Melanocyte of skin (primary cell): Measurements from ENCODE around the genes ALDOA, MAPK3, SEPHS2 and ITGAL.

DNA sequence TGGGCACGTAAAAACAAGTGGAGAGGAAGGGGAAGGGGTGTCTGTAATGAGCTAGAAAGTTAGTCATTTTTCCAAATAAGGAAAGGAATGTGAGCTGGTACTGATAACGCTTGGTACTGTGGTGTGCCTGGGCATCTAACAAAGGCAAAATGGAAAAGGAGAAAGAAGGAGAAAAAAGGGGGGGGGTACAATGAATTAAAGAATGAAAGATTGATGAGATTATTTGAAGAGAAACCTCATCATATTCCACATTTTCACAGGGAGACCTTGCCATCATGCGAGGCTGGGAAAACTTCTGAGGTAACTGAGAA lies 30.9 kb downstream of the QPRT start:
- CAGE, long polyA plus RNA, 2 experiments: no peak in any of the 2 experiments

DNA sequence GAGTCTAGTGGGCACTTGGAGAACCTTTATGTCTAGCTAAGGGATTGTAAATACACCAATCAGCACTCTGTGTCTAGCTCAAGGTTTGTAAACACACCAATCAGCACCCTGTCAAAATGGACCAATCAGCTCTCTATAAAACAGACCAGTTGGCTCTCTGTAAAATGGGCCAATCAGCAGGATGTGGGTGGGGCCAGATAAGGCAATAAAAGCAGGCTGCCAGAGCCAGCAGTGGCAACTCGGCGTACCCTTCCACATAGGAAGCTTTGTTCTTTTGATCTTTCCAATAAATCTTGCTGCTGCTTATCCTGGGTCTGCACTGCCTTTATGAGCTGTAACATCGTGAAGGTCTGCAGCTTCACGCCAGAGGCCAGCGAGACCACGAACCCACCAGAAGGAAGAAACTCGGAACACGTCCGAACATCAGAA lies 3.0 kb upstream of the C16orf54 start:
- CAGE, long polyA plus RNA, 2 experiments: no peak in any of the 2 experiments

DNA sequence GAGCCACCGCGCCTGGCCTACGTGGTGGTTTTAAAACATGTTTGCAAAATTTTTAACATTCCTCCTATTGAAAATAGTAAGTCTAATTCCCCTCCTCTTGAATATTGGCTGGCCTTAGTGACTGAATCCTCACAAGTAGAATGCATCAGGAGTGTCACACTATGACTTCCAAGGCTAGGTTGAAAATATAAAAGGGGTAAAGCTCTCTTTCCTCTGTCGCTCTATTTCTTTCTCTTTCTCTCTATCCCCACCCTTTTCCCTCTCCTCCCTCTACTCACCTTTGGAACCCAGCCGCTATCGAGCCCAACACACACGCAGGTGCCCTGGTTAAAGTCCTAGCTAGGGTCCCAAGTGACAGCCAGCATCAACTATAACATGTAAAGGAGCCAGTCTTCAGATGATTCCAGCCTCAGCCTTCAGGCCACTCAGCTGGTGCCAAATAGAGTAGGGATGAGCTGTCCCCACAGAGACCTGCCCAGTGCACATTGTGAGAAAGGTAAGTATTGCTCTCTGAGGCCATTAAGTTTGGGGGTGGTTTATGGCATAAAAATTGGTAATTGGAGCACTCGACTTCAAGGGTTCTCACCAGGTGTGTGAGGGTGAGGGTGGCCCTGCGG lies 14.8 kb upstream of the C16orf54 start:
- CAGE, long polyA plus RNA, 2 experiments: no peak in any of the 2 experiments

- CAGE, long polyA plus RNA, 2 experiments: no peak in any of the 2 experiments
These were observed 1.8 kb upstream of the MAZ start for GRCh38 chr16:29804348-29805077.

DNA sequence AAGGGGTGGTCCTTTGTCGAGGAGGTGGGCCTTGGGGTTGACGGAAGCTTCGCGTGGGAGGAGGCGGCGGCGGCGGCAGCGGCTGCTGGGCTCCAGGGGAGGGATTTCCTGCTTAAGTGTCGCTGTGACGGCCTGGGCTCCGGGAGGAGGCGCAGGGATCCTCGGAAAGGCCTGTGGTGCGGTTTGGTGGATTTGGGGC lies 1.6 kb downstream of the MAZ start:
- CAGE, long polyA plus RNA, 2 experiments: no peak in any of the 2 experiments

- CAGE, long polyA plus RNA, 2 experiments: no peak in any of the 2 experiments
These were observed 1.8 kb downstream of the MAZ start for GRCh38 chr16:29808189-29808469.

GRCh38 chr16:29813594-29814681 lies 1.9 kb downstream of the PRRT2 start:
- CAGE, long polyA plus RNA, 2 experiments: no peak in any of the 2 experiments

DNA sequence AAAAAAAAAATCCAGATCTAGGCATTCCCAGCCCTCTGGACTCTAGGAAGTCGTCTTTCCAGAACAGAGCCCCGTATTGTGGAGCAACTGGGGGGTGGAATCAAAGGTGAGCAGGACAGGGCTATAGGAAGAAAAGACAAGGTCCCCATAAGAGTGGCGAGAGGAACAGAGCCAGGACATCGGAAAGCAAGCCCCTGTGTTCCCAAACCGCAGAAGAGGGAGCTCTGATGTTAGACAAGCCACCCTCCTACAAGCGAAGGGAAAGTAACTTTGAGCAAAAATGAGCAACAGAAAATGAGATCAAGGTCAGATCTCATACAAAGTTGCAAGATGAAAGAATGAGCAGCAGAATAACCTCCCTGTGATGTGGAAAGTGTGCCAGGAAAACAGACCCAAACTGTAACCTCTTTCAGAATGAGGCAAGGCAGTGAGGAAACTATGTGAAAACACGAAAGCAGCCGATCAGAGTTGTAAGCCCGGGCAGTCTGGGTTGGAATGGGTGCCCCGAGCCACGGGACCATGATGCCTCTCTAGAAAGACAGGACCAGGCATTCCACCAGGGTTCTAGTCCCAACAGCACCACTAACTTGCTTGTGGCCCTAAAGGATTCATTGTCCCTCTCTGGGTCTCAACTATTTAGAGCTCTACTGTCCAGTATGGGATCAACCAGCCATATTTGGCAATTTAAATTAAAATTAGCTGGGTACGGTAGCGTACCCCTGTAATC lies 6.8 kb downstream of the MVP start:
- CAGE, long polyA plus RNA, 2 experiments: no peak in any of the 2 experiments

DNA sequence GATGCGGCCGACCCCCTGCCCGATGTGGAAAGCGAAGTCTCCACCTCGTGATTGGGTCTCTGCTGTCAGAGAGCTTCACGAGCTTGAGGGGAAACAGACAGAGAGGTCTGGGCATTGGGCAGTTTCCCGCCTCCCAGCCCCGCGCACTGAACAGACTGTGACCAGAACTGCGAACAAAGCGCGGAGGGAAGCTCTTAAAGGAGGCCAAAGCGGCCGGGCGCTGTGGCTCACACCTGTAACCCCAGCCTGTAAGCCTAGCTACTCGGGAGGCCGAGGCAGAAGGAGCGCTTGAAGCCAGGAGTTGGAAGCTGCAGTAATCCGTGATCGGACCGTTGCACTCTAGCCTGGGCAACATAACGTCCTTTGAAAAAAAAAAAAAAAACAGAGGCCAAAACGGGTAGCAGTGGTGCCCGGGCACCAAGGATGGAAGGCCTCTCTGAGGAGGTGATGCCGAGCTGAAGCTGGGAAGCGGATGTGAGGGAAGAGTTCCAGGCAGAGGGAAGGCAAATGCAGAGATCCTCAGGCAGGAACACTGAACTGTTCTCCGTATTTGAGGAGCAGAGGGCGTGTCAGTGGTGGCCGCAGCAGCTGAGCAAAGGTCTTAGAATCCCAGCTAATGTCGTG lies 479 bp upstream of the KCTD13 start:
- CAGE, long polyA plus RNA, 2 experiments: no peak in any of the 2 experiments

- CAGE, long polyA plus RNA, 2 experiments: no peak in any of the 2 experiments
These were observed 5.8 kb downstream of the INO80E start for GRCh38 chr16:30001788-30002210.

- CAGE, long polyA plus RNA, 2 experiments: no peak in any of the 2 experiments
These were observed 4.5 kb upstream of the ALDOA start for GRCh38 chr16:30060813-30061694.

DNA sequence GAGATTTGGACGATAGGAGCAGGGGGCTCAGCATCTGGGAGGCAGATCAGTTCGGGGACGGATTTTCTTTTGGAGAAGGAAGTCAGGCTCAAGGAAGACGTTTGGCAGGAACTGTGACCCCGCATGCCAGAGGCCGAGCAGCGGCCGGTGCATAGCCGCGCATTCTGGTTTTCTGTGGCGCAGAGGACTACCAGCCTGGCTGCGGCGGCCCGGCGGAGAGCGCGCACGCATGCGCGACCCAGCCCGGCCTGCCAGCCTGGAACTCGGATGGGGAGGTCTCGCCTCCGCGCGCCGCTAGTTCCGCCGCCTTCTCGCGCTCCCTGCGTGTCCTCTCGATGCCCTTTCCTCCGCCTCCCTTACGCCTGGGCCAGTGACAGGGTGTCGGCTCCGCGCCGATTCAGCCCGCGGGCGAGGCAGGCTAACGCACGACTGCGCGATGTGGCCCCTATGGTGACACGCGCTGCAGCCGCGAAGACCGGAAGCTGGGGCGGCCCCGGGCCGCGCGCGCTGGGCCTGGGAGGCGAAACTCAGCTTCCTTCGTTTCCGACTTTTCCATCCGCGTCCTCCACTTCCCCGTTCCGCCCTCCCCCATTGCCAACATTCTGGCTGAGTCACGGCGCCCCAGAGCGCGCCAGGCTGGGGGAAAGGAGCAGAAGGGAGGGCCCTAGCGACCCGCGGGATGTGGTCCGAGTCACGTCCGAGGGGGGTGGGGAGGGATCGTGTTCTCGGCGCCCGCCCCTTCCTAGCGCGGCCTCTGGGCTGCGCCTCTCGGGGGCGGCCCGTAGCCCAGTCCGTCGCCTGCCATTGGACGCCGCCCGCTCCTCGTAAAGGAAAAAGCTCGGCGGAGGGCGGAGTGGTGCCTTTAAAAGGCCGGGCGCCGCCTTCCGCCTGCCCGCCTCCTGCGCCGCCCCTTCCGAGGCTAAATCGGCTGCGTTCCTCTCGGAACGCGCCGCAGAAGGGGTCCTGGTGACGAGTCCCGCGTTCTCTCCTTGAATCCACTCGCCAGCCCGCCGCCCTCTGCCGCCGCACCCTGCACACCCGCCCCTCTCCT lies at the start of gene ALDOA:
Gene ALDOA (plus strand): TSS at position 891 of the 1,051 bp plus-strand sequence.
- CAGE, long polyA plus RNA, 2 experiments: start-site peak on the plus strand in 2 of 2 experiments, centred at positions 931 to 947 of the sequence, 435 to 877 reads per replicate

- CAGE, long polyA plus RNA, 2 experiments: no peak in any of the 2 experiments
These were observed 324 bp downstream of the ALDOA start for GRCh38 chr16:30065921-30066247.

- CAGE, long polyA plus RNA, 2 experiments: no peak in any of the 2 experiments
These were observed 2.7 kb upstream of the PPP4C start for GRCh38 chr16:30072993-30073515.

DNA sequence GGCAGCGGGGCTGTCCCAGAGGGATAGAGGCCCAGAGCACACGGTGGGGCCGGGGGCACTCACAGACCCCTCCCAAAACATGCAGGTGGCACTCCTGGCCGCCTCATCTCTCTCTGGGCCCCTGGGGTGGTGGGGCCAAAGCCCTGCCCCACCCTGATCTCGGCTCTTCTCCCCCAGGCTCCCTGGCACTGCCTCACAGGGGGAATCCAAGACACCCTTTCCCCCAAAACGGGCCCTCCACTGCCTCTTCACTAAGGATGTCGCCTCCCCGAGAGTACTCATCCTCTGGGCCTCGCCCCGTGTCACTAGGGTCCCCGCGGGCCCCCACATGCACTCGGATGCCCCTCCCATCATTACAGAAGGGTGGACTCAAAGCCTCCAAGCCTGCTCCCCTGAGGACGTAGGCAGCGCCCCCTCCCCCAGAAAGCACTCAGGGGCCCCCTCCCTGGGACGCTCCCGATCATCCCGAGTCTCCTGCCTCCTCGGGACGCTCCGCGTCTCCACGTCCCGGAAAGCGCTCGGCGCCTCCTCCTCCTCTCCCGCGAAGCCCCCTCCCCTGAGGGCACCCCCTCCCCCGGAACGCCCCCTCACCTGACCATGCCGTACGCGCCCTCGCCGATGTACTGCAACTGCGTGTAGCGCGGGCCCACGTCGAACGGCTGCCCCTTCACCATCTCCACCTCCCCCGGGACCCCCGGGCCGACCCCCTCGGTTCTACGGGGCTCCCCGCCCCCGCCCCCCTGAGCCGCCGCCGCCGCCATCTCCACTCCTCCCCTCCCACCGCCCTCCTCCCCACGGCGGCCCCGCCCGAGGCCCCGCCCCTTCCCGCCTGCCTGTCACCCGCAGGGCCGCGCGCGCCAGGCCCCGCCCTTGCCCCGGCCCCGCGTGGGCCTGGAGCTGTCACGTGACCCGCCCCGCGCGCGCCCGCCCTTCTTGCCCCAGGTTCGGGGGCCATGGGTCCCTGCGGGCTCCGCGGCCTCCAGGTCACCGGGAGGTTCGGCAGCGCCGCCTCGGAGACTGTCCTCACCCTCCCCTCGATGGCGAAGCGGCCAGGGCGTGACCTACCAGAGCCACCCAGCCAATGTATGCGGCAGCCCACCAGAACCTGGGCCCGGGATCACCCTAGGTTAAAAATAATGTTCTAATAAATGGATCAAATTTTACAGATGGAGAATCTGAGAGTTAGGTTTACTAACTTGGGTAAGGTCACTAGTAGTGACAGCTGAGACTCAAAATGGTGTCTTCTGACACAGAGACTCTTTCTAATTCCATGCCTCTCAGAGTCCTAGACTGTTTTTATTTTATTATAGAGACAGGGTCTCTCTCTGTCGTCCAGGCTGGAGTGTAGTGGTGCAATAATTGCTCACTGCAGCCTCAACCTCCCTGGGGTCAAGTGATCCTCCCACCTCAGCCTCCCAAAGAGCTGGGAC lies at the start of gene MAPK3:
Gene MAPK3 (minus strand): TSS at position 772 of the 1,430 bp plus-strand sequence.
- CAGE, long polyA plus RNA, 2 experiments: no peak in any of the 2 experiments

GRCh38 chr16:30370842-30371567 lies 711 bp upstream of the TBC1D10B start:
- CAGE, long polyA plus RNA, 2 experiments: no peak in any of the 2 experiments

DNA sequence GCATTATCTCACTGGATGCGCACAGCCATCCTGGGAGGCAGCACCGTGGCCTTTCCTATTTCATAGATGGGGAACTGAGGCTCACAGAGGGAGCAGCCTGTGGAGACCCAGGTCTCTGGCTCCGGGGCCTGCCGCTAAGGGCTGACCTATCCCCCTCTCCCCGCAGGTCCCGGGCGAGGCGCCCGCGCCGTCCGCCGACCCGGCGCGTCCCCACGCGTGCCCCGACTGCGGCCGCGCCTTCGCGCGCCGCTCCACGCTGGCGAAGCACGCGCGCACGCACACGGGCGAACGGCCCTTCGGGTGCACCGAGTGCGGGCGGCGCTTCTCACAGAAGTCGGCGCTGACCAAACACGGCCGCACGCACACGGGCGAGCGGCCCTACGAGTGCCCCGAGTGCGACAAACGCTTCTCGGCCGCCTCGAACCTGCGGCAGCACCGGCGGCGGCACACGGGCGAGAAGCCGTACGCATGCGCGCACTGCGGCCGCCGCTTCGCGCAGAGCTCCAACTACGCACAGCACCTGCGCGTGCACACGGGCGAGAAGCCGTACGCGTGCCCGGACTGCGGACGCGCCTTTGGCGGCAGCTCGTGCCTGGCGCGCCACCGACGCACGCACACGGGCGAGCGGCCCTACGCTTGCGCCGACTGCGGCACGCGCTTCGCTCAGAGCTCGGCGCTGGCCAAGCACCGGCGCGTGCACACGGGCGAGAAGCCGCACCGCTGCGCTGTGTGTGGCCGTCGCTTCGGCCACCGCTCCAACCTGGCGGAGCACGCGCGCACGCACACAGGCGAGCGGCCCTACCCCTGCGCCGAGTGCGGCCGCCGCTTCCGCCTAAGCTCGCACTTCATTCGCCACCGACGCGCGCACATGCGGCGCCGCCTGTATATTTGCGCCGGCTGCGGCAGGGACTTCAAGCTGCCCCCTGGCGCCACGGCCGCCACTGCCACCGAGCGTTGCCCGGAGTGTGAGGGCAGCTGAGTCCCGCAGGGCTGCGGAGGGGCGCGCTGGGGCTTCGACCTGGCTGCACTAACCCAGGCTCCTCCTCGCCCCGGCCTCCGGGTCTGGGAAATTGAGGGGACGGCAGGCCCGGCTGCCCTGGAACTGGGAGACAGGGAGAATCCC lies 10.3 kb downstream of the ZNF771 start:
- CAGE, long polyA plus RNA, 2 experiments: no peak in any of the 2 experiments

- CAGE, long polyA plus RNA, 2 experiments: no peak in any of the 2 experiments
These were observed 815 bp downstream of the DCTPP1 start for GRCh38 chr16:30428908-30429522.

DNA sequence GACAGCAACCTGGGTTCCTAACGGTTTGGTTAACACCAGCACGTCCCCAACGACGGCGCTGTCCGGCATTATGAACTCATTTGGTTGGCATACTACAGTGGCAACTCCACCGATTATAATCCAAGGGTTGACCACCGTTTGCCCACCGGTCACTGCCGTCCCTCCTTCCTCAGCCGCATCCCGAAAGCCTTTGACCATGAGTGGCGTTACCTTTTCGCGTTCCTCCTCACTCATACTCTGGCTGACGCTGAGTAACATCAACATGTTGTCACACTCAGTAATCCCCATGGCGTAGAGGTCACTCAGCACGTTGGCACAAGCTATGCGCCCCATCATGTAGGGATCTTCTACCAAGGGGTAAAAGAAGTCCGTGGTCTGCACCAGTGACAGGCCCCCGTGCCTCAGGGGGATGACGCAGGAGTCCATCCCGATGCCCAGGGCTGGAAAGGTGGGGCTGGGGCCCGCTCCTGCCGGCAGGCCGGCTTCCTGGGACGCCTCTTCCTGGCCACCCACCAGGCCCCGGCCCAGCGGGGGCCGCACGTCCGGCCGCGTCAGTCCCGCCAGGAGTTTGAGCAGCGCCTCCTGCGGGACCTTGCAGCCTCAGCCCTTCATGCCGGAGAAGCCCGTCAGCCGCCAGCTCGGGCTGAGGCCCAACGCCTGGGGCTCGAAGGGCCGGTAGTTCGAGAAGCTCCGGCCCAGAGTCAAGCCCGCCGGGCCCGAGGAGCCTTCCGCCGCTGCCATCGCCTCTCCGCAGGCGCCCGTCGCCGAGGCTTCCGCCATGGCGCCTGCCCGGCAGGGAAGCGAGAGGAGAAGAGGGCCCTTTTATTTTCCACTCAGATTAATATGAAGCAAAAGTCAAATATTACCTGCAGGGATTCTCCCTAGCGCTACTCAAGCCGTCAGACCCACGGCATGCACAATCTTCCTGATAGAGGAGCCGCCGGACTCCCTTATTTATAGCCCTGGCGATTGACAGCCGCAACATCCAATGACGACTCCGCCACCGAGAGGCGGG lies at the start of gene SEPHS2:
Gene SEPHS2 (minus strand): TSS at position 927 of the 1,015 bp plus-strand sequence.
- CAGE, long polyA plus RNA, 2 experiments: no peak in any of the 2 experiments

DNA sequence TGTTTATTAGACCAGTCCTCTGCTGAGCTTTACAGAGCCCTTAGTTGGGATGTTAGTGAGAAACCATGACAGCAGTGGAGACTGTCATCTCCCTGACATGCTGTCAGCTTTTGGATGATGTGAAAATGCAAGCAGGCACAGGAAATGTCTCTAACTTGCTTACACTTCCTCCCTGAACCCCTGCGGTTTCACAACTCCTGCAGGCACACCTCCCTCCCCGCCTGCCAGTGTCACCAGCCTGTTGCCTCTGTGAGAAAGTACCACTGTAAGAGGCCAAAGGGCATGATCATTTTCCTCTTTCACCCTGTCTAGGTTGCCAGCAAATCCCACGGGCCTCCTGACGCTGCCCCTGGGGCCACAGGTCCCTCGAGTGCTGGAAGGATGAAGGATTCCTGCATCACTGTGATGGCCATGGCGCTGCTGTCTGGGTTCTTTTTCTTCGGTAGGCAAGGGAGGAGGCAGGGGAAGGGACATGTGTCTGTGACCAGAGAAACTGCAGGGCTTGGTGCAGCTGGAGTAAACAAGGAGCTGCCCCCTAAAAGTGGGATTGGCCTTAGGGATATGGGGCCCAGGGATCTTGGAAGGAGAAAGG lies at the start of gene ITGAL:
Gene ITGAL (plus strand): TSS at position 286 of the 592 bp plus-strand sequence.
- CAGE, long polyA plus RNA, 2 experiments: no peak in any of the 2 experiments